Cardiac ventricle fibroblast (primary cell): Measurements from ENCODE around the gene PLCL1.

DNA sequence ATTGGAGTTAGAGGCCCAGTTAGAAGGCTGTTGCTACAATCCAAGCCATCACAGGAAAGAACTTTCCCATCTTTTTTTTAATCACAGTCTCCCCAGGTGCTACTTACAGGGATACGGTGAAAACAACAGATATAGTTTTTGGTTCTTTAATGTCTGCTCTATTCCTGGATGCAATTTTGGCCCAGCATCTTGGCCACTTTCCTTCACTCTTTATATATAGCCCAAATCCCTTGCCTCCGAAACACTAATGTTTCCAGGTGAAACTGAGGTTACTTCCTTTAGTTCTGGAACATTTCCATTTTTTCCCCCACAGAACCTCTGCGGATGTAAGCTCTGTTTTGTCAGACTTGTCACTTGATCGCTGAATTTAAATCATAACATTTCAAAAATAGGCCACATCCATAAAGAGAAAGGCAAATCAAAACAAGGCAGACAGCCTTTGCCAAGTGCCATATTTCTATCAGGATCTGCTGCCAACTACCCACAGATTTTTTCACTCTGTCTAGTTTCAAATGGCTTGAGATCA lies 115.1 kb downstream of the ANKRD44 start:
- RAMPAGE, long total RNA, result no peak

DNA sequence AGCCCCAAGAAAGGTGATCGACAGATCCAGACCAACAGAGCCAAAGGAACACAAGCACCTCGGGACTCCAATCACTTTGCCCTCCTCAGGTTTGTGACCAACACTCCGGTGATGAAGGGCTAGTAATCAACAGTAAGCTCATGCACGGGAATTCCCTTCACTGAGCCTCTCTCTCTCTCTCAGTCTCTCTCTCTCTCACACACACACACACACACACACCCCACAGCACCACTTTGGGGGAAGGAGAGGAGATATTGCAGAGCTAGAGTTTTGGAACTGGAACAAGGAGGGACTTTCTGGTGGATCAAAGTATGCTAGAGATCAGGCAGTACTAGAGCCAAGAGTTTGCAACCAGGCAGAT lies 98.7 kb downstream of the ANKRD44 start:
- RAMPAGE, long total RNA, result no peak

DNA sequence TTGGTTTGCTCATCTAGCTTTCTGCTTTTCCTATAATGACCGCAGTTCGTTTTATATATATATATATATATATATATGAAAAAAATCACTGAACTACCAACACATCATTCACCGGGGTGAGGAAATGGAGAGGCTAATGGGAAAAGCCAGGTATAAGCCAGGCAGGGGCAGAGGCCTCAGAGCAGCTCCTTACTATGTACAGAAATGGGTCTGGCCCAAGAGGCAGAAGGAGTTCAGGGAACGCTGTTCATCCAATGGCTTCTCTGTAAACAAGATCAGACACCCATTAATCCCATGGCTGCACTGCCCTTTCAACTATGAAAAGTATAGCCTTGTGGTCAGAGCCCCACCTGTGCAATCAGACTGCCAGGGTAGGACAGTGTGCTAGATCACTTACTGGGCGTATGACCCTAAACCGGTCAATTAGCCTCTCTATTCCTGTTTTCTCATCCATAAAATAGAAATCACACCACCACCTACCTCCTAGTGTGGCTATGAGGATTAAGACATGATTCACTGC lies 4.6 kb downstream of the ANKRD44 start:
- RAMPAGE, long total RNA, result no peak

- RAMPAGE, long total RNA, result no peak
Measured at GRCh38 chr2:197310953-197311541, 467 bp upstream of the ANKRD44 start.

DNA sequence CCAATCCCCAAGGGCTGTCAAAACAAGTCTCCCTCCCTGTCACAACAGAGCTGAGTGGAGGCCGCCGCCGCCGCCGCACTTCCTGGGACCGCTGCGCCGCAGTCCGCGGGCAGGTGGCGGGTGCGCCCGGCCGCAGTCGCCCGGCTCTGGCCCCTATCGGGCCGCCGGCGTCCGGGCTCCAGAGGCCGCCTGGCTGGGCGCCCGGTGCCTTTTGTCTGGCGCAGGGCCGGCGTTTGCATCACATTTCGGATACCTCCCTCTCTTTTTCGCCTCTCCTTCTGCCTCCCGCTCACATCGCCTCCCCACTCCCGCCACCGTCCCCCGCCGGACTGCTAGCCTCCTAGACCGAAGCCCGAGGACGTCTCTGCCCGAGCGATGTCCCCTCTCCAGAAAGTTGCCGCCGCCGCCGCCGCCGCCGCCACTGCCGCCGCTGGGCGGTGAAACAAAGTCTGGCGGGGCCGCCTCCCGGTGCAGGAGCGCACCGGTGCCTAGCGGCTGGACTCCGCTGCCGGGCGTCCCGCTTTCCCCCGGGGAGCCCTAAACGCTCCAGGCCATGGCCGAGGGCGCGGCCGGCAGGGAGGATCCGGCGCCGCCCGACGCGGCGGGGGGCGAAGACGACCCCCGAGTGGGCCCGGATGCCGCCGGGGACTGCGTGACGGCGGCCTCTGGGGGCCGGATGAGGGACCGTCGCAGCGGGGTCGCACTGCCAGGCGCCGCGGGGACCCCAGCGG lies at the start of gene PLCL1:
PLCL1 (plus strand) TSS at position 47 of the 731 bp plus-strand sequence.
- RAMPAGE, long total RNA, result no peak

DNA sequence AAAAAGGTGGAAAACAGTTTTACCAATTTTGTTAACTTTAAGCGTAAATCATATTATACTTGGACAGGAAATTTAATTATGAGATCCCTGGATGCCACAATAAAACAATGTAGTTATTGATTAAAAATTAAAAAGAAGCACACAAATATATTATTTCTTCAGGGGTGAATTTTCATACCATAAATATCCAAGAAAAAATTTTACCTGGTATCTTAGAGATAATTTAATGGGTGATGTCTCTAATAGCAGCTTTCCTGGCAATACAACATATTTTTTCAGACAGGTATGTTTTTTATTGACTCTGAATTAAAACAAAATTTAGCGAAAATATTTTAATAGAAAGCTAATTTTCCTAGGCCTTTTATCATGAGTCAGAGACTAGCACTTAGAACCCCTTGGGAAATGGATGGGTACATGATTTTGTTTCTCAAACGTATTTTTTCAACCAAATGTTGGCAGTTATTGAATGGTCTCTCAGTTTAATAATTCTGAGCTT lies 750.7 kb downstream of the PLCL1 start:
- RAMPAGE, long total RNA, result no peak

DNA sequence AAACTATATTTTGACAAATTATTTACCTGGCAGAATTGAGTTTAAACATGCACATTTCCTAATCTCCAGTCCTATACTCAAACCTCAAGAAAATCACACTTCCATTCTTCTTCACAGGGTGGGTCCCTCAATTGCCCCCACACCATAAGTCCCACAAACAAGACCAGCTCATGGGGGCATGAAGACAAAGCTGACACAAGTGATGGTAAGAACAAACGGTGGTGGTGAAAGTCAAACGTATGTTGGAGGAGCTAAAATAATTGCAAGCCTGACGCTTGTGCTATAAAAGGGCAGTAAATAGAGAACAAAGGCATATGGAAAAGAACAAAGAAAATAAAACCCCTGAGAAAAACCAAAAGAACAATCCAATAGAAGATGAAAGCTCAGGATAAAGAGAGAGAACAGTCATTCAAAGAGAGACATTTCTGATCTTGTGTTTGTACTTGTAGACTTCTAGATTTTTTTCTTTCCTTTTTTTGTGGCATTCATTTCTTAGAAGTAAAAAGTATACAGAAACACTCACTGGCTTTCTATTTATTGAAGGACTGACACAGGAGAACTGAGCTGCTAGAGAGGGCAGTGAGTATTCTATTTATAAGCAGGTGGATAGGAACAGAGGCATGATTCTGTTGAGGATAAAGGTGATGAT lies 688.6 kb downstream of the SATB2 start:
- RAMPAGE, long total RNA, result no peak

DNA sequence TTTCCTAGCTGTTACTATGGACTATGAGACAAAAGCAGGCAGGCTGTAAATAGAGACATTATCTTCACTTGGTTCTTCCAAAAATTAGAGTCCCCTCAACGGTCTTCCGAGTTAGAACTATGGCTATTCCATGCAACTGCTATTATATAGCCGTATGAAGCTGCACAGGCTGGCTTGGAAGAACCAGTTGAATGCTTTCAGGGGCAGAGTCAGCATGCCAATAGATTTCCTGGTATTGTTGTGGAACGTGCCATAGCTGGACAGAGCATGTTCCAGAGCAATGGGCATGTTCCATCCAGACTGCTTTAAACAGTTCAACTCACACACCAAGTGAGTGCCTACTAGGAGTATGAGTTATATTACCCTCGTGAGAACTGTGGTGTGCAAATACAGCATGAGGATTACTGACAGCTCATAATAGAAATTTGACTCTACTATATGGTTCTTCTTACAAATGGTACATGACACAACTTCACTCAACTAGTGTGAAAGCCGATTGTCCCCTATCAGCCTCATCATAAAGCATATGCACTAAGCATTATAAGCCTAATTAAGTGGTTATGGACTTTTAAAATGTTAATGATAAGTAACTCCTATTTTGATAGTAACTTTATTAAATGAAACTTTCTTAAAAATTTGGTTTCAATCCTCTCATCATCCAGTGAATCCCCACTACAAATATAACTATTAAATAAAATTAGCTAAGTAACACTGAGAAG lies 681.9 kb downstream of the SATB2 start:
- RAMPAGE, long total RNA, result no peak

- RAMPAGE, long total RNA, result no peak
Measured at GRCh38 chr2:199464561-199465650, 7.2 kb upstream of the SATB2 start.

GRCh38 chr2:199467012-199467515 lies 9.3 kb upstream of the SATB2 start:
- RAMPAGE, long total RNA, result no peak

DNA sequence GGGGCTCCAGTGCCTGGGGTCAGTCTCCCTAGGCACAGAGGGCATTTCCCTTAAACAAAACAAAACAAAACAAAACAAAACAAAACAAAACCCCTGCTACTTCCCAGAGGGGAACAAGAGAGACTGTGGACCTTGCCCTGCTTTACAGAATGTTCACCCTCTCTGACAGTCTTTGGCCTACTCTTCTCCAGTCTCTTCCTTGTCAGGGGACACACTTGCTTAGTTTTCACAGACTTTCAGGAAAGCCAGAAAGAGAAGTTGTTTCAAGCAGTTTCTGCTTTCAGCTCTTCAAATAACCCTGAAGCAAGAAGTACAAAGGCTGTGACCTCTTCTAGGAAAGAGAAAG lies 143.1 kb upstream of the SPATS2L start:
- RAMPAGE, long total RNA, result no peak

DNA sequence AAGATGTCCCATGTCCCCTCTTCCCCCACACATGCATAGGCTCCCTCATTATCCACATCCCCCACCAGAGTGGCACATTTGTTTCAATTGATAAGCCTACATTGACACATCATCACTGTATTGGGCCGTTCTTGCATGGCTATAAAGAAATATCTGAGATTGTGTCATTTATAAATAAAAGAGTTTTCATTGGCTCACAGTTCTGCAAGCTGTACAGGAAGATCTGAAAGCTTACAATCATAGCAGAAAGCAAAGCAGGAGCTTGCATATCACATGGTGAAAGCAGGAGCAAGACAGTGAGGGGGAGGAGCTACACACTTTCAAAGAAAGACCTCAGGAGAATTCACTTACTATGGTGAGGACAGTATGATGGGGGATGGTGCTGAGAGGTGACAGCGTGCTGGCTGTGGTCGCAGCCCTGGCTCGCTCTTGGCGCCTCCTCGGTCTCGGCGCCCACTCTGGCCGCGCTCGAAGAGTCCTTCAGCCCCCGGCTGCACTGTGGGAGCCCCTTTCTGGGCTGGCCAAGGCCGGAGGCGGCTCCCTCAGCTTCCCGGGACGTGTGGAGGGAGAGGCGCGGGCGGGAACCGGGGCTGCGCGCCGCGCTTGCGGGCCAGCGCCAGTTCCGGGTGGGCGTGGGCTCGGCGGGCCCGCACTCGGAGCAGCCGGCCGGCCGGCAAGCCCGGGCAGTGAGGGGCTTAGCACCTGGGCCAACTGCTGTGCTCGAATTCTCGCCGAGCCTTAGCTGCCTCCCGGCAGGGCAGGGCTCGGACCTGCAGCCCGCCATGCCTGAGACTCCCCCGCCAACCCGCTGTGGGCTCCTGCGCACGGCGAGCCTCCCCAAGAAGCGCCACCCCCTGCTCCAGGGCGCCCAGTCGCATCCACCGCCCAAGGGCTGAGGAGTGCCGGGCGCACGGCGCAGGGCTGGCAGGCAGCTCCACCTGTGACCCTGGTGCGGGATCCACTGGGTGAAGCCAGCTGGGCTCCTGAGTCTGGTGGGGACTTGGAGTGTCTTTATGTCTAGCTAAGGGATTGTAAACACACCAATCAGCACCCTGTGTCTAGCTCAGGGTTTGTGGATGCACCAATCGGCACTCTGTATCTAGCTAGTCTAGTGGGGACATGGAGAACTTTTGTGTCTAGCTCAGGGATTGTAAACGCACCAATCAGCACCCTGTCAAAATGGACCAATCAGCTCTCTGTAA lies 131.9 kb upstream of the SPATS2L start:
- RAMPAGE, long total RNA, result no peak

GRCh38 chr2:200222772-200223094 lies 83.8 kb upstream of the SPATS2L start:
- RAMPAGE, long total RNA, result no peak

DNA sequence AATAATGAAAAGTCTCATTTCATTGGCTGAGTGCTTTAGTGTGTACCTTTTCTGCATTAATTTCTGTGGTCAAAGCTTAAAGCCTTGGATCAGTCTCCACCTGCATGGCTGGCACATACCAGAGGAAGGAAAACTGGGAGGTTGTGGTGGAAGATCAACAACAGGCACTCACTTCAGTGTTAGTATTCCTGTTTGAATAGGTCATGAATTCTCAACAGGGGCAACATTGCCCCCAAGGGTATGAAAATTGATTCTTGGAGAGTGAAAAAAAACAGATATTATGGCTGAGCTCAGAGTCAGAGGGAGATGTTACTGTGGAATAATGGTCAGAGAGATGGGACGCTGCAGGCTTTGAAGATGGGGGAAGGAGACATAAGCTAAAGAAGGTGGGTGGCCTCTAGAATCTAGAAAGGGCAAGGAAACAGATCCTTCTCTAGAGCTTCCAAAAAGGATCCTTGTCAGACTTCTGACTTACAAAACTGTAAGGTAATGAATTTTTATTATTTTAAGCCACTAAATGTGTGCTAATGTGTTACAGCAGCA lies 57.3 kb downstream of the SPATS2L start:
- RAMPAGE, long total RNA, result no peak

DNA sequence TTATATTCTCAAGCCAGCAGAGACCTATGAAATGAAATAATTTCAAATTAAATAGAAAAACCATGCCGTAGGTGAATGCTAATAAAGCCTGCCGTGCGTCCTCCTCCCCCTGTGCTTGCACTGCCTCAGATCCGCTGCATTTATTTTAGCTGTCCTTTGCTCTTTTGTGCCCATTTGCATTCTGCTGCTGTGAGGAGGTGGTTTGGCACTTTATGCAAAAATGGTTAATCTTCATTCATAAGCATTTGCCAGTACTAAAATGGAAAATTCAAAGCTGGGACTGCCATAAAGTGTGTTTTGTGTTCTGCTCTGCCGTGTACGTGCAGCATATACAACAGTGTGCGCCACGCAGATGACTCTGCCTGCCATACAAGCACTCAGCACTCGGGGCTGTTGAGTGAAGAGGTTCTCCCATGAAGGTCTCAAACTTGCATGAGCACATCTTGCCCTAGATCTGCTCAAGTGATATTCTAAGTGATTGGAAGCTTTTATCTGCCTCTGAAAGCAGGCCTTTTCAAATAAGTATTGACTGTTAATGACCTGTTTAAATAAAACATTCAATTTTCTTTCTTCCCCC lies 73.6 kb downstream of the SPATS2L start:
- RAMPAGE, long total RNA, result no peak

GRCh38 chr2:200408025-200408891 lies 101.6 kb downstream of the KCTD18 start:
- RAMPAGE, long total RNA, result no peak

DNA sequence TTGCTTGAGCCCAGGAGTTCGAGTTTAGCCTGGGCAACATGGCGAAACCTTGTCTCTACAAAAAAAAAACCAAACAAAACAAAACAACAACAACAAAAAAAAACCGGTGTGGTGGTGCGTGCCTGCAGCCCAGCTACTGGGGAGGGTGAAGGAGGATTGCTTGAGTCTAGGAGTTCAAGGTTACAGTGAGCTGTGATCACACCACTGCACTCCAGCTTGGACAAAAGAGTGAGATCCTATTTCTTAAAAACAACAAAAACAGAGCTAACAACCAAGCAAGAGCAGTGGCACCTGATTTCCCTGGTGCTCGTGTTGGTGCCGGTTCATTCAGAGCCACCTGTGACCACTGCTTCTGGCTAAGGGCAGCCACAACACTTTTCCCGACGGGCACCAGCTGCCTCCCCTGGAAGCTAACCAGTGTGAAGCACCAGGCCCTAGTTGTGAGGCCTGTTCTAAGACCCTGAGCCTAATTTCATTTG lies 1.3 kb downstream of the AOX1 start:
- RAMPAGE, long total RNA, result no peak

DNA sequence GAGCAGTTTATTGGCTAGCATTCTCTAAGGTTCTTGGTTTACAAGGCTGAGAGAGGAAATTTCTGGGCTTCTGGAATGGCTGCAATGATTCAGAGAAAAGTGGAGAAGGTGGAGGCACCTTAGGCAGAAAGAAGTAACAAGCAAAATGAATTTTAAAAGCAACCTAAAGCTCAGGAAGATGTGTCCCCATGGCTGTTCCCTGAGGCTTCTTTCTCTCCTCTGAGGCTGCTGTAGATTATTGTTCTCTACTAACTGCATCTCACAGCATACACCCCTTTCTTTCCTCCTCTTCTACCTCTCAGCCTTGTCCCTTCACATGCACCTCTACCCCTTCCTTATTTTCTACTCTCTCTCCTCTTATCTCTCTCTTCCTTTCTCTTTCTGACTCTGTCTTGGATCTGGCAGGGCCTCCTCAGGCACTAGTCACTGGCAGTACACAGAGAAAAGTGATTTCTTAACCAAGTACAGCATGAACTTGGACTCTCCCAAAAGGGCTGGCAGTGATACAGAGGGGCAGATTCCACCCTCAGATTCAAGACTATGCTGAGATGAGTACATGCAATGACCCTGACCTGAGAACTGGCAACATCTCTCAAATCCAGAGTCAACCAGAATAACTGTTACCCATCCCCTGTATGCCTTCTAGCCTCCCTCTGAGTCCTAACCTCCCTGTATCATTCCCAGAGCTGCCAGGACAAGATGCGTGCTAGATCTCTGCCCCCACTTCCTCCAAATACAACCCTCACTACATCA lies 4.2 kb downstream of the AOX1 start:
- RAMPAGE, long total RNA, result no peak

DNA sequence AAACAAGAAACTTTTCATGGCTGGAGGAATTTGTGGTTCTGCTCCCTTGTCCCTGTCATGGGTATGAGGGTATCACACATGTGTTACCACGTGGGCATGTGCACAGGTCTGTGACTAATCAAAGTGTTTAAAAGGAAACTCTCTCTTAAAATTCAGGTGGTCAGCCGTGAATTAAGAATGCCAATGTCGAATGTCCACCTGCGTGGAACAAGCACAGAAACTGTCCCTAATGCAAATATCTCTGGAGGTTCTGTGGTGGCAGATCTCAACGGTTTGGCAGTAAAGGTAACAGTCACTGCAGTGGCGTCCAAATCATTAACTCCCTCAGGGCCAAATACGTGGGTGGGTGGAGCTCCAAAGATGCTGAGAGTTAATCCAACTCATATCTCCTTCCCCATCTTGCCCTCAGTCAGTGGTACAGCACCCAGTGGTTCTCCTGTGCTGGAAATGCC lies 73.2 kb downstream of the AOX1 start:
- RAMPAGE, long total RNA, result no peak

GRCh38 chr2:200747897-200748561 lies 63.7 kb upstream of the BZW1 start:
- RAMPAGE, long total RNA, result no peak